H7 (cell line): Measurements from ENCODE around the gene LRRC51.

DNA sequence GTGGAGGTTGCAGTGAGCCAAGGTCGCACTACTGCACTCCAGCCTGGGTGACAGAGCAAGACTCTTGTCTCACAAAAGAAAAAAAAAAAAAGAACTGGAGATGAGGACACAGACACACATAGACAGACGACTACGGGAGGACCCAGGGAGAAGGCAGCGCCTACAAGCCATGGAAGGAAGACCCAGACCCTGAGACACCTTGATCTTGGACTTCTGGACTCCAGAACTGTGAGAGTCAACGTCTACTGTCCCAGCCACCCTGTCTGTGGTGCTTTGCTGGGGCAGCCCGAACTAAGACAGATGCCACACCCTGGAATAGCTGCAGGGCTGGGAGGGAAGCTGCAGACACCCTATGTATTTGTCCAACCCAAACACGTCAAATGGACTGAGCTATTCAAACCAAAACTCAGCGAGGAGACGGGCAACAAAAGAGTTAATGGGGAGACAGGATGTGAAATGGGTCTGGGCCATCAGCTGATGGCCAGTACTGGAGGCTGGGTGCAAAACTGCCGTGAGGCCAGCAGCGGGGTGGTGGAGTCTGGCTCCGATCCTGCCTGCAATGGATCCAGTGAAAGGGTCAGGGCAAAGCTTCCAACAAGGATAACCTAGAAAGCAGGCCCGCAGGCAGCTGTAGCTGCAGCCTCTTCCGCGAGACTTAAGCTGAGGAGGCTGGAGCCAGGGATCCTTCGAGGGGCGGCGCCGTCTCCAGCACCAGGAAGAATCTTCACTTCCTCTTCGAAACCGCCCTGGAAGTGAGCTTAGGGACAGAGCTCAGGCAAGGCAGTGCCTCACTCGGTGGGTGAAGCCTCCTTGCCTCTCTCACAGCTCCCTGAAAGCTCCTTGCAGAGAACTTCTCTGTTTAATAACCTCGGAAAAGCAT, 169.5 kb downstream of the CTTN start:
- RAMPAGE, long total RNA = no peak

- RAMPAGE, long total RNA = no peak
Measured at GRCh38 chr11:71118855-71119206, 133.5 kb downstream of the SHANK2 start.

GRCh38 chr11:71266190-71266867, 14.0 kb upstream of the SHANK2 start:
- RAMPAGE, long total RNA = no peak

GRCh38 chr11:71287203-71287785, 34.9 kb upstream of the SHANK2 start:
- RAMPAGE, long total RNA = no peak

- RAMPAGE, long total RNA = no peak
Measured at GRCh38 chr11:71432701-71433459, 15.3 kb downstream of the DHCR7 start.

GRCh38 chr11:71447109-71448252, 712 bp downstream of the DHCR7 start:
- RAMPAGE, long total RNA = no peak

- RAMPAGE, long total RNA = no peak
Measured at GRCh38 chr11:71813384-71814173, 19.4 kb upstream of the DEFB108B start.

- RAMPAGE, long total RNA = no peak
Measured at GRCh38 chr11:72038831-72039679, 40.3 kb downstream of the IL18BP start.

DNA sequence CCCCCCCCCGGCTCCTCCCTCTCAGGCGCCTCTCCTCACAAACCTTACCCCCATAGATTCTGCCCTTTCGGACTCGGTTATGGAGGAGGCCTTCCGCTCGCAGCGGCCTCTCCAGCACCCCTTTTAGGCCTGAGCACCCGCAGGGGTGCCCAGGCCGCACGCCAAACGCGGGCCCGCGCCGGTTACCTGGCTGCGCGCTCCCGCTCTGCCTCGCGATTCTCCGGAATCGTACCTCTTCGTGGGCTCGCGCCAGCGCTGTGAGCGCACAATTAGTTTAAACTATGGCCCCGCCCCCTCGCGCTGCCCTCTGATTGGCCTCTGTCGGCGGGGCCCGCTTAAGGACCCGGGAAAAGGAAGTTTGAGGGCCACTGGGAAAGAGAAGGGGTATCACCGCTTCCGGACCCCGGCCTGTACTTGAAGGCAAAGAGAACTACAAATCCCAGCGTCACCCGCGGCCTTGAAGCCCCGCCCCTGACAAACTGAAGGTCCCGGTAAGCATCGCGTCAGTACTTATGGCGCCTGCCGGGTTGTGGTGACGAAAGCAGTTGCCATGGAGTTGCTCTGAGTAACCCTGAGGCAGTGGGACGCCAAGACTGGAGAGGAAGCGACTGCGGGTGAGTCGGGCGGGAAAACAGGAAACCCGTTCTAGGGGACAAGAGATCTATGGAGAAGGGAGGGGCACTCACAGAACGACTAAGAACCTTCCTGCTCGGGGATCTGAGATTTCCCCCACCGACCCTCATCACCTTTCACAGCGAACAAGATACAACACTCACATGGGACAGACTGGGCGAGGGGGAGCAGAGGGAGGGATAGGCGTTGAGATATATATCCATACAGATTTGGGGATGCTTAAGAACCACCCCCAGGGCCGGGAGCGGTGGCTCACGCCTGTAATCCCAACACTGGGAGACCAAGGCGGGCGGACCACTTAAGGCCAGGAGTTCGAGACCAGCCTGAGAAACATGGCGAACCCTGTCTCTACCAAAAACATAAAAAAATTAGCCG, at the start of gene LRRC51:
Gene LRRC51, plus strand, starts transcription at position 579 of the 1,008 bp plus-strand sequence.
- RAMPAGE, long total RNA = start-site peak on the minus strand centred at position 240 of the sequence, 56 bp wide, 117 reads

DNA sequence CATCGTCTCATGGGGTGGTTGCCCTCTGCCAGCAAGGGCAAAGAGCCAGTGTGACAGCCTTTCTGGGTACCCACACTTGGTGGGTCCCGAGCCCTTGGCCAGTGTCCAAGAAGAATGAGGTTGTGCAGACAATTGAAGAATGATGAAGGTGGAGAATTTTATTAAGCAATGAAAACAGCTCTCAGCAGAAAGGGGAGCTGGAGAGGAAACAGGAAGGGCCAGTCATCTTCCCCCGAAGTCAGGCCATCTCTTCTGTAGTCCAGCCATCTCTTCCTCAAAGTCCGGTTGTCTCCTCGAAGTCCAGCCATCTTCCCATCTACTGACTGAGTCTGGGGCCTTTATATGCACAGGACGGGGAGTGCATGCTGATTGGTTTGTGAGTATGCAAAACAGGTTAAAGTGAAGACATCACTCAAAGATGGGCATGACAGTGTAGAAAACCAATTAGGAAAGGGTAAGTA, 11.1 kb upstream of the FOLR3 start:
- RAMPAGE, long total RNA = no peak

DNA sequence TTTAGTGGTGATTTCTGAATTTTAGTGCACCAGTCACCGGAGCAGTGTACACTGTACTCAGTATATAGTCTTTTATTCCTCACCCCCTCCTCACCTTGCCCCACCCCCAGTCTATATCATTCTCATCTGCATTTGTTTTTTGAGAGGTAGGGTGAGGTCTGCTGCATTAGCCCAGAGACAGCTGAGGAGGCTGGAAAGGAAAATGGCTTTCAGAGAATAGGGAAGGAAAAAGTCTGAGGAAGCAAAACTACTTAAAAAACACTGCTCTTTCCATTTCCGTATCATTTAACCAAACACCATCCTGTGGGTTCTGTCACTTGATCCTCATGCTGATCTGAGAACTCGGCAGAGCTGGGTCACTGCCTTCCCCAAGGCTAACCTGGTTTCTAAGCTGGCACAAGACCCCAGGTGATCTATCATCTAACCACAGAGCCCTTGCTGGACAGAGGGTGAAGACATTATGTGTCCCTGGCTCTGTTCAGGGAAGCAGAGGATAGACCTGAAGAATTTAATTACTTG, 1.2 kb downstream of the FOLR2 start:
- RAMPAGE, long total RNA = no peak

DNA sequence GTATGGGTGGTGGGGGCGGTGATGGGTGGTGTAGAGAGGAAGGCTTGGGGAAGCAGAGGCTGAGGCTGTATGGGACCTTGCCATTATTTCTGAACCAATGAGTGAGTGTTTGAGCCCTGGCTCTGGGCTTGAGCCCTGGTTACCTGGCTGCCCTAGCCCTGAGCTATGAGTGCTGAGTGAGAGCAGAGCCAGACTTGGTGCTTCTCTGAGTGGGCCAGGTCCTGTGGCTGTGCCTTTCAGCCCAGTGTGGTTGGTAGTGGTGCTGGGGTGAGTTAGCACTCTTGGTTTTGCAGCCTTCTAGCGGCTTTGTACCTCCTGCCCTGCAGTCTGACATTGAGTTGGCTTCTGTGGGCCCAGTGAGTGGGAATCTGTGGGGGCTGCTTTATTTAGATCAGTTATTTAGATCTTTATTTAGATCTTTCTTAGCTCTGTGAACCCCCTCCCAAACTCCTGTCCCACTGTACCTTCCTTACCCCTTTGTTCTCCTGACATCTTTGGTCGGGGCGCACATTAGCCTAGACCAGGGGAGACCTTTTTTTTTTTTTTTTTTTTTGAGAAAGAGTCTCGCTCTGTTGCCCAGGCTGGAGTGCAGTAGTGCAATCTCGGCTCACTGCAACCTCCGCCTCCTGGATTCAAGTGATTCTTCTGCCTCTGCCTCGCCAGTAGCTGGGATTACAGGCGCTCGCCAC, 1.2 kb downstream of the INPPL1 start:
- RAMPAGE, long total RNA = no peak

GRCh38 chr11:72699327-72700158, 25.3 kb upstream of the PDE2A start:
- RAMPAGE, long total RNA = no peak

DNA sequence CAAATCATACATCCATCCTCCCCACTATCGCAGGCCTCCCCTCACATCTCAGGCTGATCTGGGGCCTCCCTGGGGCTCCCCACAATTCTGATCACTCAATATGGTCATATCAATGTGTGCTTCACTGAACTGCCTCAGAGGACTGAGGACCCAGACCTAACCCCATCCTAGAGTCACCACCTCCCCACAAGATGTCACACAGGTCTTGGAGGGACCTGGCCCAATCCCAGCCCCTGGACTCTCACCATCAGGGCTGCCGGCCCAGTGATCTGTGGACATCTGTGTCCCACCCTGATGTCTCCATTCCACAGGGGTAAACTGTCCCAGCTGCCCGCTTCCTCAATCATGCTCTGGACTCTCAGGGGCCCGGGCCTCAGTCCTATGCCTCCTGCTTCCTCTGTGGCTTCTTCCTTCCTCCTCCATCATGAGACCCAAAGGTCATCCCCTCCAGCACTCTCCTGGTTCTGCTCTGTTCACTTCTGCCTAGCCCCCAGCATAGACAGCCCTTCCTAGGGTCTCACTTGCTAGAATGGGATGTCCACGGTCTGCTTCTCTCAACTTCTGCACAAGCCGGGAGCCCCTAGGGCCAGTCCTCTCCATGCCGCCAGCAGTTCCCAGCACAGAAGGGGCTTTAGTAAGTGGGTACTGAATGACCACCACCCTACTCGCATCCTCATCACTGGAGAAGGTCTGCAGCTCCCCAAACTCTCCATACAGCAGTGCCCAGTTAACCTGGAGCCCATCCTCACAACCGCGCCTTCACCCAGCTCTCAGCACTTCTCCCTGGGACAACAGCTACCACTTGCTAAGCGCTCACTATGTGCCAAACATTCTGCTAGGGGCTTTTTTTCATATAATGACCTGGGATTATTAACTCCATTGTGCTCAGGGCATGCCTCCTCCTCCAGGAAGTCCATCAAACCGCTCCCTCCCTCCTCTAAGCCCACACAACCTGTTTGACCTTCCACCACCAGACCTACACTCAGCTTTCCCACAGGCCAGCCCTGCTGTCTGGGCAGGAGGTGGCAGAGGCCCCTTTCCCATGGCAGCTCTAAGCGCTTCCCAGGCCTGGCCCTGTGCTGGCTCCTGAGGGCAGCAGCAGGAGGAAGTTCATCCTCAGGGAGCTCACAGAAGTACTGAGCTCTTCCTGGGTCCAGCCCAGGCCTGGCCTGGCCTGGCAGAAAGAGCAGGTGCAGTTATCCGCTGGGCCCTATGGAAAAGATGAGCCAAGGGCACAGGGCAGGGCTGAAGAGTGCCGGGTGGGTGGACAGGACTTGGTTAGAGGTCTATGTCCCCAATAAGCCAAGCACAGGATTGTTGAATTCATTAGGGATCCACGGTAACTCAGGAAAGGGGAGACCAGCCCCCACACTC, 31.8 kb downstream of the ARAP1 start:
- RAMPAGE, long total RNA = no peak

GRCh38 chr11:72739489-72739844, 12.7 kb downstream of the ARAP1 start:
- RAMPAGE, long total RNA = no peak

- RAMPAGE, long total RNA = no peak
Measured at GRCh38 chr11:72741241-72741830, 10.9 kb downstream of the ARAP1 start.

DNA sequence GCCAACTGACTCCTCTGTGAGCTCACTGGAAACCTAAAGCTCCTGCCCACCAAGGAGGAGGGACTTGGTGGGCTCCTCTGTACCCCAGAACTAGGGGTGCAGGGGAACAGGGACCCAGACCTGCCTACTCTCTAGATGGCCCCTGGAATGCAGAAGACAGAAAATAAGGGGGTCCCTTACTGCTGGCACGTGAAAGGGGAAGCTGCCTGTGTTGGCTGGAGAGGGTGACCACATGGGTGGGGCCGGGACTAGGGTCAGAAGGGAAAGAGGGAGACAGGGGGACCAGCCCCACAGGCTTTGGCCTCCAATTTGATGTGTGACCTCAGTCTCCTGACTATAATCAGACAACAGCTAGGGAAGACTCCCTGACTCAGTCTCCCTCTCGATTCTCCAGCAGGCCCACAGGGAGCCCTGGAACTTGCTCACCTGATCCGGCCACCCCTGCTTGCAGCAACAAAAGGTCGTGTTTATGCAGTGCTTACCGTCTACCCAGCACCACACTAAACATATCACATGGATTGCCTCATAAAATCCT, 10.3 kb downstream of the ARAP1 start:
- RAMPAGE, long total RNA = no peak

DNA sequence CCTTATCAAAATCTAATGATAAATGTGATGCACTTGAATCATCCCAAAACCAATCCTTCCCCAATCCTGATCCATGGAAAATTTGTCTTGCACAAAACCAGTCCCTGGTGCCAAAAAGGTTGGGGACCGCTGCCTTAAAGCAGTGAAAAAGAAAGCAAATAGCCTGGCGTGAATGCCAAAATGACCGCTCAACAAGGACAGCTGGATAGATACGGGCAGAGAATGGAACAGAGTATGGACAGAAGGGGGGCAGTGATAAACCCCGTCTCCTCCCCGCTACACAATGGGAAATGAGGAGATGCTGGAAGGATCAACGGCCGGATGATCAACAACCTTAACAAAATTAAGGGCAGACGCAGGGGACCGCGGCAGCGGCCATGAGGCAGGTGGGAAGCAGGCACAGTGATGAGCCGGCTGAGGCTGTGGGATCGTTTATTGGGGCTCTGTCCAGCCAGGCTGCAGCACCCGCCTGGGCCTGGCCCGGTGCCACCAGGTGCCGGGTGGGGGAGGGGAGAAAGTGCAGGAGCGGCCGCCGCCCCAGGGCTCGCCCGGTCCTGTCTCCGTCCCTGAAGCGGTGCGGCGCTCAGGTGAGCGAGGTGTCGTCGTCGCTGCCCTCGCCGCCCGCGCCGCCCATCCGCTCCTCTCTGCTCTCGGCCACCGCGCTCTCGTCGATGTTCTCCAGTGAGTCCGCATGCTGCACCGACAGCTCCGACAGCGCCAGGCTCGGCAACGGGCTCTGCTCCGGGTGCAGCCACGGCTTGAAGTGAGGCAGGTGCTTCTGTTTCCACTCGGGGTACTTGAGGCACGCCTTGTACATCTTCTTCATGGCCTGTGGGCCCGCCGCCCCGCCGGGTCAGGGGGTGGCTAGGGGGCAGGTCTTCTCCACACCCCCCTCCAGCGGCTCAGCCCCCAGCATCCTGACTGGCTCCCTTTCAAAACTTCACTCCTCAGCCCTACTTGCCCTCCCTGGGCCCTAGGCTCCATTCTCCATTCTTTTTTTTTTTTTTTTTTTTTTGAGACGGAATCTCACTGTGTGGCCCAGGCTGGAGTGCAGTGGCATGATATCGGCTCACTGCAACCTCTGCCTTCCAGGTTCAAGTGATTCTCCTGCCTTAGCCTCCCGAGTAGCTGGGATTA, 2.5 kb upstream of the ARAP1 start:
- RAMPAGE, long total RNA = no peak

GRCh38 chr11:72807094-72807767, 7.0 kb upstream of the ATG16L2 start:
- RAMPAGE, long total RNA = no peak

DNA sequence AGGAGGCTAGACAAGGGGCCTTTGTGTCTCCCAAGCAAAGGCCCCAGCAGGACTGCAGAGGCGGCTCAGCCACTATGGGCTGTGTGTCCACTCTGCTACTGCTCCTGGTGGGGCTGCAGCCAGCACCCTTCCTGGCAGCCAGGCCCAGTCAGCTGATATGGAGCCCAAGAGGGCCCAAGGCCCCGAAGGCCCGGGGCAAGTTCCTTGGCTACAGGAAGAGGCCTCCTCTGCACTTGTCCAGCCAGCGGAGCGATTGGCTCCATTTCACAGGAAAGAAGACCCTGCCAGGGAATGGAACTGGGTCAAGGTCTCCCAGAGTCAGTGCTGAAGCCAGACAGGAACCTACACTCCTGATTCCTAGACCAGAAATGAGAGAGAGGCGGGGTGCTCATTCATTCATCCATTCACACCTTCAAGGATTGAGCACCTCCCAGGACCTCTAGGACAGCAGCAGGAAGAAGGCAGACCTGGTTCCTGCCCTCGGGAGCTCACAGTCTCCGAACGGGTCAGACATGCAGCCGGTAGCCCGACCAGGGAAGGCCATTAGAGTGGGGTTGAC, 865 bp upstream of the P2RY2 start:
- RAMPAGE, long total RNA = no peak